BE2C (cell line): ENCODE measurements around the genes FBXO27 and DLL3.

- RRBS = 2% methylated on average over 2 of the region's 30 CpGs
Observed at GRCh38 chr19:38506802-38507460, 73.4 kb downstream of the RYR1 start.

- RRBS = 78% methylated on average over 3 of the region's 25 CpGs
Observed at GRCh38 chr19:38579993-38580650, 37.6 kb downstream of the MAP4K1 start.

GRCh38 chr19:38647122-38647557 lies 309 bp upstream of the ACTN4 start:
- RRBS = 2% methylated on average over 18 of the region's 31 CpGs

GRCh38 chr19:38655257-38655921 lies 7.9 kb downstream of the ACTN4 start:
- RRBS = no CpG with 5 or more reads among the region's 6 CpGs

GRCh38 chr19:38703768-38704250 lies 40.5 kb downstream of the CAPN12 start:
- RRBS = no CpG with 5 or more reads among the region's 9 CpGs

DNA sequence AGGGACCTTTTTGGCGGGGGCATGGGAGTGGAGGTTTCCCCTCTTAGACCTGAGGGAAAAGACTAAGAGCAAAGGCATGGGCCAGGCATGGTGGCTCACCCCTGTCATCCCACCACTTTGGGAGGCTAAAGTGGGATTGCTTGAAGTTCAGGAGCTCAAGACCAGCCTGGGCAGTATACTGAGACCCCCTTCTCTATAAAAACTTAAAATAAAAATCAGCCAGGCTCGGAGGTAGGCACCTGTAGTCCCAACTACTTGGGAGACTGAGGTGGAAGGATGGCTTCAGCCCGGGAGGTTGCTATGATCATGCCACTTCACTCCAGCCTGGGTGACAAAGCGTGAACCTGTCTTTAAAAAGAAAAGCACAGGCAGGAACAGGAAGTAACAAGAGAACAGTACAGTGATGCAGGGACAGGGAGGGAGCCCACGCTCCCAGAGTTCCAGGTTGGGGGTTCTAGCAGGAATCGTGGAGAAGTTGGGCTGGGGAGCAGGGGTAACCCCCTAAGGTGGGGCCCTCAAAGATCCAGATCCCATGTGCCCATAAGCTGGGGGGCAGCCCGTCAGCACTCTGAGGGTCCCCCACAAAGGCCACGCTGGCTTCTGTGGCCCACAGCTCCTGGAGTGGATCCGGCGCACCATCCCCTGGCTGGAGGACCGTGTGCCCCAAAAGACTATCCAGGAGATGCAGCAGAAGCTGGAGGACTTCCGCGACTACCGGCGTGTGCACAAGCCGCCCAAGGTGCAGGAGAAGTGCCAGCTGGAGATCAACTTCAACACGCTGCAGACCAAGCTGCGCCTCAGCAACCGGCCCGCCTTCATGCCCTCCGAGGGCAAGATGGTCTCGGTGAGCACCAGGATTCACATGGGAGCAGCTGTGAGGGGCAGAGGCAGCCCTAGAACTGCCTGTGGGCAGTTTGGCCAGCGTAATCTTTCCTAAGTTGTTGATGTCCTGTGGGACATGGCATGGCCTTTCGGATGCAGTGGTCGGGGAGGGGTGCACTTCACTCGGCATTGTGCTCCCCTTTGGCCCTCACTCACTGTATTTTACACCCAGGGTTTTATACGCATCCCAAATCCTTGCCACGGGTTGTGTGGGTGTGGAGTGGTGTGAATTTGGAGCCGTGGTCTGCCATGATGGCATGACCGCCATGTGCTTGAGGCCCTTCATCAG lies 27.4 kb downstream of the CAPN12 start:
- RRBS = 92% methylated on average over 6 of the region's 30 CpGs

GRCh38 chr19:38832948-38833205 lies 1.3 kb upstream of the ECH1 start:
- RRBS = no CpG with 5 or more reads among the region's 12 CpGs

DNA sequence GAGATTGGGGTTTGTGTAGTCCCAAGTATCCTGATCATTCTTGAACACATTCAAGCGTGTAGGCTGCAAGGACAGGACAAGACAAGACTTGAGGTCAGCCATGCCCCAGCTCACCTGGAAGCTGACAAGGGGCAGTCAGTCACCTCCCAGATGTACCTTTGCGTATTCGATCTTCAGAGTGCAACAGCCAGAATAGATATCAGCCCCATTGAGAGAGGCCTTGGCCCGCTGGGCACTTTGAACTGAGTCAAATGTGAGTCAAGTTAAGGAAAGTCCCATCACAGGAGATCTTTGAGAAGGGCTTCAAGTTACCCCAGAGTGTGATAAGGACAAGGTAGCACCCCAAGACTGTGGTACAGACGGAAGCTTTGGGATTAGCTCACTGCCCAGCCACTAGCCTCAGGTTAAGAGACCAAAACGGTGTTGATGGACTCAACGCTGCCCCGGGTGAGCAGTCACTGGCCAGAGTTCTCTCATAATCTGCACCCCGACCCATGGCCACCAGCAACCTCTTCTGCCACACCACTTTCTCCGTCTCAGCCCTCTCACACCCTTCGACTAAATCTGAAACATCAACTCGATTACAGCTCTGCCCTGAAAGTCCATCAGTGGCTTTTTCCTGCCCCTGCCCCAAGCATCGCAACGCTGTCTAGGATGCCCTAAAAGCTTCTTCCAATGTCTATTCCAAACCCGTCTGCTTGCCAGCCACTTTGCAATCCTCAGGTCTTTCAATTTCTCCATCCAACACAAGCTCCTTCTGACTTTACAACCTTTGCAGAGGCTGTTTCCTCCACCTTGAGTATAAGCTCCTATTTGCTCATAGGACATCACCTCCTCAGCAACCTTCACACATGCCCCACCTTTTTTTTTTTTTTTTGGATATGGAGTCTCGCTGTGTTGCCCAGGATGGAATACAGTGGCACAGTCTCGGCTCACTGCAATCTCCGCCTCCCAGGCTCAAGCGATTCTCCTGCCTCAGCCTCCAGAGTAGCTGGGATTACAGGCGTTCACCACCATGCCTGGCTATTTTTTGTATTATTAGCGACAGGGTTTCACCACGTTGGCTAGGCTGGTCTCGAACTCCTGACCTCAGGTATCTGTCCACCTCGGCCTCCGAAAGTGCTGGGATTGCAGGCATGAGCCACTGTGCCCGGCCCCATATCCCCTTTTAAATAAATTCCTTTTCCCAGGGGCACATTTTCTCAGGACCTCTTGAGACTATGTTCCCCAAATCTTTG lies 5.5 kb downstream of the HNRNPL start:
- RRBS = no CpG with 5 or more reads among the region's 26 CpGs

GRCh38 chr19:38941366-38942482 lies 11.0 kb downstream of the MRPS12 start:
- RRBS = no CpG with 5 or more reads among the region's 15 CpGs

GRCh38 chr19:38949478-38950335 lies 19.0 kb downstream of the MRPS12 start:
- RRBS = 4% methylated on average over 15 of the region's 71 CpGs

GRCh38 chr19:38974678-38974941 lies 932 bp downstream of the FBXO17 start:
- RRBS = no CpG with 5 or more reads among the region's 8 CpGs

DNA sequence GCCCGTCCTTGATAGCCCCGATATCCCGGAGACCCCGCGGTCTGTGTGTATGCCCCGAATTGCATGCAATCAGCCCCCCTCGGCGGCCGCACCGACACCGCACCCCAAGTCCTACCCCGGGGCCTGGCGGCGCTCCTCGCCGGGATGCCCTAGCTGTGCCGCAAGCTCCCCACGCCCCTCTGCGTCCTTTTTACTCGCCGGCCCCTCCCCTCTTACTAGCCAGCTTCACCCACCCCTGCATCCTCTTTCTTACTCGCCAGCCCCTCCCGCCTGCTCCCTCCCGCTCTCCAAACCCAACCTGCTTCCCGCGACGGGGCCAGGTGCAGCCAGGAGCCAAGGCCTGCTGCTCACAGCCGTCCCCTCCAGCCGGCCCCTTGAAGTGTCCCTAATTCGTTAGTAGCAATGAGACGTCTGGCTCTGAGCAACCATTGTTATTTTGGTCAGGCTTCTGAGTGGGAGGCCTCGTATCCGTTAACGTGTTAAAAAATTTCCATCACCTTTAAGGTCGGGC lies at the start of gene FBXO27:
Gene FBXO27, minus strand, starts transcription at position 162 of the 511 bp plus-strand sequence.
- RRBS = 43% methylated on average over 15 of the region's 35 CpGs

DNA sequence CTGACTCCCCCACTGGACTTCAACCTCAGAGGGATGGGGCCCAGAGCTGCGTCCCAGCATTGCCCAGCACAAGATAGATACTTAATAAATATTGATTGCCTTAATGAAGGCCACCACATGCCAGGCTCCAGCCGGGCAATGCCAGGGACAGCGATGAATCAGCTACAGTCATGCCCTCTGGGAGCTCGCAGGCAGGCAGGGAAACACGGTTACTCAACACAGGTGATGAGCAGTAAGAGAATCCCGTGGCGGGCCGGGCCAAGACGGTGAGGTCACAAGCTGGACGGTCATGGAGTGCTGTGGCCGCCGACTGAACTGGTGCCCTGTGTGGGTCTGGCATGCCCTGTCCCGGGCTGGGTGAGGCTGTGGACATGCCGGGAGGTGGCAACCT lies 13.3 kb upstream of the PAK4 start:
- RRBS = 62% methylated on average over 4 of the region's 14 CpGs

- RRBS = no CpG with 5 or more reads among the region's 4 CpGs
Observed at GRCh38 chr19:39198022-39198376, 1.2 kb downstream of the NCCRP1 start.

DNA sequence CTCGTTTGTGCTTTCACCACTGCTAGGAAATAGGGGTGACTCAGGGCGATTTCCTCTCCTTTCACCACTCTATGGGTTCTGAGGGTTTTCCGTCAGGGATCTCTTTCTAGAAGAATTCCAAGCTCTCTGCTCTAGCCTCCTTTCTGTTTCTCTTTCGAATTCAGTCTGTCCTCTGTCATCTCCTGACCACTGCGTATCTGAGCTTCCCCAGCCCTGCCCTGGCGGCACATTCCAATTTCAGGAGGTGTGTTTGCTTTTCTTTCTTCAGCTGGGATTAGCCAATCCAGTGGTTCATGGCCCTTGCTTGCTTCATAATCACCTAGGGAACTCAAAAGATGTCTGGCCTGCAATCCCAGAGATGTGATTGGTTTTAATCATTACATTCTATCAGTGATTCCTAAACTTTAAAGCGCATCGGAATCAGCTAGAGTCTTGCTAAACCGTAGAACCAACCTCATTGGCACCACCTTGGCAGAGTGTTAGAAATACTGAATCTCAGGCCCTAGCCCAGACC lies 9.4 kb downstream of the IFNL2 start:
- RRBS = no CpG with 5 or more reads among the region's 9 CpGs

GRCh38 chr19:39413933-39415107 lies 1.9 kb downstream of the PLEKHG2 start:
- RRBS = no CpG with 5 or more reads among the region's 22 CpGs

GRCh38 chr19:39428145-39429309 lies 7.2 kb downstream of the RPS16 start:
- RRBS = 36% methylated on average over 7 of the region's 29 CpGs

DNA sequence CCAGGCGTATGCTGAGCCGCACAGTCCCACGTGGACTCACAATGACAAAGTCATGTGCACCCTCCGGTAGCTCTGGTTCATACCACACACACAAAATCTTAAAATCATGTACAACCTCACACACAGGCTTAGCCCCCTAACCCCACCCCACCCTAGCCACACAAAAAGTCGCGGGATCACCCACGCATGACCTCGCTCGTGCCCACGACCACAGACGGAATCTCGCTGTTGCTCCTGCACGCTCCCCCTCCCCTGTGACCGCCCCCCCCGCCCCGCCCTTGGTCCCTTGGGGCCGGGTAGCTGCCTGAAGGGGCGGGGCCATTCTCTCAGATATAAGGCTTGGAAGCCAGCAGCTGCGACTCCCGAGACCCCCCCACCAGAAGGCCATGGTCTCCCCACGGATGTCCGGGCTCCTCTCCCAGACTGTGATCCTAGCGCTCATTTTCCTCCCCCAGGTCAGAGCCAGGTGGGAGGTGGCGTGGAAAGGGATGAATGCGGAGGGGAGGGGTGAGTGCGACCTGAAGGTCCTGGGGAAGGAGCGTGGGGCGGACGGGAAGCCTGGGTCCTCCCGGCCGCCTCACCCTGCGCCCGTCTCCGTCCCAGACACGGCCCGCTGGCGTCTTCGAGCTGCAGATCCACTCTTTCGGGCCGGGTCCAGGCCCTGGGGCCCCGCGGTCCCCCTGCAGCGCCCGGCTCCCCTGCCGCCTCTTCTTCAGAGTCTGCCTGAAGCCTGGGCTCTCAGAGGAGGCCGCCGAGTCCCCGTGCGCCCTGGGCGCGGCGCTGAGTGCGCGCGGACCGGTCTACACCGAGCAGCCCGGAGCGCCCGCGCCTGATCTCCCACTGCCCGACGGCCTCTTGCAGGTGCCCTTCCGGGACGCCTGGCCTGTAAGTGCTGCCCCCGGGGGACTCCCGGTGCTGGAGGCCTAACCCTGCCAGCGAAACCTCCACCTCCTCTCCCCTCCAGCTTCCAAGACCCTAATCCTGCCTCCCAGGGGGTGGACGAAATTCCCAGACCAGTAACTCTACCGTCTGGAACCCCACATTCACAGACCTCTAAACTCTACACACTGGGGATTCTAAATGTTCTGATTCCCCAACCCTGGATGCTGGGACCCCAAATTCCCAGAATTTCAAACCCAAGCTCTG lies at the start of gene DLL3:
Gene DLL3, plus strand, starts transcription at position 359 of the 1,146 bp plus-strand sequence.
- RRBS = 2% methylated on average over 33 of the region's 70 CpGs

DNA sequence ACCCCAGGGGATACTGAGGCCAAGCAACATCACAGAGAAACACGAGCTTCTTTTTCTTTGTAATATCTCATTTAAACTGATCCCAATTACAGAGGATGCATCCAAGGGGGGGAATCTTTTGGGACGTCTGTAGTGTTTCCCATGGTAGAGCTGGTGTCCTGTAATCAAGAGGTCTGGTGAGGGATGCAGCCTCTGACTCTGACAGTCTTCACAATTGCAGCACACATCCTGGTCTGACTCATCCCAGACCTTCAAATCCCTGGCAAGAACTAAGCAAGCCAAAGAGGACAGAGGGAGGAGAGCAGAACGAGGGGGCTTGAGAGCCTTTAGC lies 19.4 kb upstream of the PSMC4 start:
- RRBS = no CpG with 5 or more reads among the region's 3 CpGs

- RRBS = no CpG with 5 or more reads among the region's 5 CpGs
Observed at GRCh38 chr19:39973762-39974213, 2.8 kb downstream of the PSMC4 start.